Glomerular endothelial cell (primary cell): ENCODE measurements around a stretch of chr3.

DNA sequence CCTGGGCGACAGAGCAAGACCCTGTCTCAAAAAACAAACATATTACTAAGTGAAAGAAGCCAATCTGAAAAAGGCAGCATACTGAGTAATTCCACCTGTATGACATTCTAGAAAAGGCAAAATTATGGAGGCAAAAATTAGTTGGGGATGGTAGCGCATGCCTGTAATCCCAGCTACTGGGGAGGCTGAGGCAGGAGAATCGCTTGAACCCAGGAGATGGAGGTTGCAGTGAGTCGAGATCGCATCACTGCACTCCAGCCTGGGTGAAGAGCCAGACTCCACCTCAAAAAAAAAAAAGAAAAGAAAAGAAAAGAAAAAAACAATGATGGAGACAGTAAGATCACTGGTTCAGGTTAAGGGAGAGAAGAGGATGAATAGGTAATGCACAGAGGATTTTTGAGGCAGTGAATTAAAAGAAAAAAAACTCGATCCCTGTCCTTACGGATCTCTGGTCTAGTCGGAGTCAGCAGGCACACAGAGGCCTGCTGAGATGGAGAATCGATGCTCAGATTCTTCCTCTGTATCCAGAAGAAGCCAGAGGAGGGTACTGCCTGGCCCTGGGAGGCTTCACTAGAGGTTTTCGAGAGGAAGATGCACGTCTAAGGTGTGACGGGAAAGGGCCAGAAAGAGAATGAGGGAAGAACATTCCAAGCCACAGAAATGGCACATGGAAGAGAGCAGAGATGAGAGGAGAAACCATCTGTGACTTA is 126.5 kb downstream of the VGLL4 start:
- RAMPAGE, long total RNA = no peak

- RAMPAGE, long total RNA = no peak
Measured at GRCh38 chr3:11559517-11559958, 84.2 kb downstream of the VGLL4 start.

- RAMPAGE, long total RNA = no peak
Measured at GRCh38 chr3:11592768-11593135, 51.0 kb downstream of the VGLL4 start.

DNA sequence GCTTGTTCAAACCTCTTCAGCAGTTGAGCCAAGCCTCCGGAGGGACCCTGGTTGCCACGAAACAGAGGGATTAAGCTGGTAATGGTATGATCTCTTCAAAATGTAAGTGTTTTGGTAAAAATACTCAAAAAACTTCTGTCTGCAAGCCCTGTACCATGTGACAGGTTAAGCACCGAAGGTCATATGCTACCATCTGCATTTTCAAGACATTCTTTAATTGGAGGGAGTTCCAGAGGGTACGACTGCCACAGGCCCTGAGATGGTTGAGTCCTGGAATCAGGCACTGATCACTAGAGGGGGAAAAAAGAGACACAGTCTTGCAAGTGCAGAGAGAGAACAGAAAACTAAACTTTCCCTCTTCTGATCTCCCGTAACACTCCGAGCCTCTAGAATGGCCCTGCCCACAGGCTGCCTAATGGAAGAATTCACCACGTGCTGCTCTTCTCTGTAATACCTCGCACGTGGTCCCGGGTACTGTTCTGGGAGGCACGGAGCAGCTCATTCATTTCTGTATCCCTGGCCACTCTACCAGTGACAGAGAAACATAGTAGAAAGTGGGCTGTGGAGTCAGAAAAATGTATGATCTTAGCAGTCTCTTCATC is 30.5 kb downstream of the VGLL4 start:
- RAMPAGE, long total RNA = no peak

- RAMPAGE, long total RNA = no peak
Measured at GRCh38 chr3:11642375-11643217, 1.1 kb downstream of the VGLL4 start.

DNA sequence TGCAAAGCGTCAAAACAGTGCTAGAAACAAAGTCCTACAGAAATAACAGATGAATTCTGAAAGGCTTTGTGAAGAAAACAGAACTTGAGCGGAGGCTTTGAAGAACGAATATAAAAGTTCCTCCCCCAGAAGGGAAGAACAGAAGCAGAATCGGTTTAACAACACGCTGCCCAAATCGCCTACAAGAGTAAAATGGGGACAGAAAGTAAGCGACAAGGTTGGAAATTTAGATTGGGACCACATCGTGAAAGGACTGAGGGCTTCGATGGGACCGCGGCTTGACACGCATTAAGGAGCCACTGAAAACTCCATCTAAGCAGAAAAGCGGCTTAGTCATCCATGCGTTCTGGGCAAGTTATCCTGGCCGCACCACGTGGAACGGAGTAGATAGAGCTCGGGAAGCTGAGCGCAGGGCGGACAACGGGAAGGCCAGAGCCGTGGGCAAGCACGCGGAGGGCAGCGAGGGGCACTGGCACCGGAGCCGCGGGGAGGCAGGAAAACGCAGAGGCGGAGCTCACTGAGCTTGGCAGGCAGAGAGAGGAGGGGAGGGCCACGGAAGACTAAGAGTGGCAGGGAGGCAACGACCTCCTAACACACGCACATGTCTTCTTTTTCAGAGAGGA is 61.2 kb upstream of the VGLL4 start:
- RAMPAGE, long total RNA = no peak

DNA sequence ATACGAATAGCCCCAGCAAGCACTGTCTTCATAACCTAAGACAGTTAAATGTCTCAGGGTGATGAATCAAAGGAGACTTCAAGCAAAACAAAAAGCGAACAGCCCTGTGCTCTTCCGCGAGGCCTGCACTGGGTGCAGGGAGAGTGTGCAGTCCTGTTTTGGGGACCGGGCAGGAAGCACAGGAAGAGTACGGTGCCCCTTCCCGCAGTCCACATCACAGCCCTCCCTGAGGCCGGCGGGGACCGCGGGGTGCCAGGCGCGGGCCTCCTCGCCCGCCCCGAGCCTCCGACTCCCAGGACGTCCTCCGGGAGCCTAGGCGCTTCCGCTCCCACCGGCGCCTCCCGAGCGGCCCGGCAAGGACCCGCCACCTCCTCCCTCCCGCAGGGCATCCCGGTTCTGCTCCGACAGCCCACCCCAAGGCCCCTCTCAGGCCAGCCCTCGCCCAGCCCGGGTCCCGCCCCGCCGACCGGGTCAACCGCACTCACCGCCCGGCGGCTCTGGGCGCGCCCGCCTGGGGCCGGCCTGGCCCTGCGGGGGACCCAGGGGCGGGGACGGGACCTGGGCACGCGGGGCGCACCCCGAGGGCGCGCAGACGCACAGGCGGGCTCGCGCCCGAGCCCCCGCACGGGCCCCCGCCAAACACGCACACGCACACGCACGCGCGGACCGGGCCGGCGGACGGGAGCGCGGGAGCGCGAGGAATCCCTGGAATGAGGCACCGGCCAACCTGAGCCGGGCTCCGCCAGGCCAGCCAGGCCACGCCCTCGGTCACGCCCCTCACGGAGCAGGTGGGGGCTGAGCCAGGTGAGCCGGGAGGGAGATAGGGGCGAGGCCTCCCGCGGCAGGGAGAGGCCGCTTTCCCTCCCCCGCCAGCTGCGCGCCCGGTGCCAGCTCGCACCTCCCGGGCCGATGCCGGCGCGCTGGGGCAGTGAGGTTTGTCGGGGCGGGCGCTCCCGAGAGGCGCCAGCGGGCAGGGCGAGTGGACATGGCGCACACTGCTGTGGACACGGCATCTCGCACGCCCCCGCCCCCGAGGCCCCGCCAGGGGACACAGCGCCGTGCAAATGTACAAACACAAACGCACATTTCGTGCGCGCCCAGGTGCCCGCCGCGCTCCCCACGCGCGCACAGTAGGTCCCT is 75.6 kb upstream of the VGLL4 start:
- RAMPAGE, long total RNA = no peak

DNA sequence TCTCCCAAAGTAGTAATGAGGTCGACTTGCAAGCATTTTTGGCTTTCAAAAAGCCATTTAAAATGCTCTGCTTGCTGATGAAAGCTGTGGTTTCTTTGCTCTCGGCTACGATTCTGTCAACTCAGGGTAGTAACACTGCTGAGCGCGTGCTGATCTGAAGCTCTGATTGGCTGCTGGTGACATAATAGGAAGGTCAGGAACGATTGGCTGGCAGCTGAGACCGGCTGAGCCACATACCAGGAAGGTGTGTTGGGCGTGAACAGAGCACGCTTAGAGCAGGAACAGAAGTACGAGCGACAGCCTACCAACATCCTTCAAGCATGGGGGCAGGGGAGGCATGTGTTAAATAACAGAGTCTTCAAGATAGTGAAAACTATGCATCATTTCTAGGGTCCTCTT is 76.2 kb downstream of the TAMM41 start:
- RAMPAGE, long total RNA = no peak

- RAMPAGE, long total RNA = no peak
Measured at GRCh38 chr3:12148109-12148777, 10.5 kb downstream of the TIMP4 start.

DNA sequence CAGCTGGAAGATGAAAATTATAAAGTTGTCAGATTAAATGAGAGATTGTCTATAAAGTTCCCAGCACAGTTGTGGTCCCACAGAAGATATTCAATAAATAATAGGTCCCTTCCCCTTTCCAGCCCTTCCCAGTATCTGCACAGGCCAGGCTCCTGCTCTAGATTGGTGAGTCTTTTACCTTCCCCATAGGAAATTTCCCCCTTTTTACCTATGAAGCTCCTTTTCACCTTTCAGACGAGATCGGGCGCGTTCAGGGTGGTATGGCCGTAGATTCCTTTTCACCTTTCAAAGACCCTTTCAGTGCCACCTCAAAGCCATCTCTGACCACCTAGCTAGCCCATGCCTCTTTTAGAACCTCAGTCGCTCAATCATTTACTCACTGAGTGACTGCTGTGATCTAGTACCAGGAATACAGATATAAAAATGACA is 3.9 kb downstream of the TIMP4 start:
- RAMPAGE, long total RNA = no peak

DNA sequence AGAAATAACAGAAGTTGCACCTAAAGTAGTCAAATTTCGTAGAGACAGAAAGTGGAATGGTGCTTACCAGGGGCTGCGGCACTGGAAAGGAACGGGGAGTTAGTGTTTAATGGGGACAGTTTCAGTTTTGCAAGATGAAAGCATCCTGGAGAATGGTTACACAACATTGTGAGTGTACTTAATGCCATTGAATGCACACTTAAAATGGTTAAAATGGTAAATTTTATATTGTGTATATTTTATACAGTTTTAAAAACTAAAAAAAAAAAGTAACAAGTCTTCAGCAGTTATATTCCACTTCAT is 27.4 kb downstream of the PPARG start:
- RAMPAGE, long total RNA = no peak

DNA sequence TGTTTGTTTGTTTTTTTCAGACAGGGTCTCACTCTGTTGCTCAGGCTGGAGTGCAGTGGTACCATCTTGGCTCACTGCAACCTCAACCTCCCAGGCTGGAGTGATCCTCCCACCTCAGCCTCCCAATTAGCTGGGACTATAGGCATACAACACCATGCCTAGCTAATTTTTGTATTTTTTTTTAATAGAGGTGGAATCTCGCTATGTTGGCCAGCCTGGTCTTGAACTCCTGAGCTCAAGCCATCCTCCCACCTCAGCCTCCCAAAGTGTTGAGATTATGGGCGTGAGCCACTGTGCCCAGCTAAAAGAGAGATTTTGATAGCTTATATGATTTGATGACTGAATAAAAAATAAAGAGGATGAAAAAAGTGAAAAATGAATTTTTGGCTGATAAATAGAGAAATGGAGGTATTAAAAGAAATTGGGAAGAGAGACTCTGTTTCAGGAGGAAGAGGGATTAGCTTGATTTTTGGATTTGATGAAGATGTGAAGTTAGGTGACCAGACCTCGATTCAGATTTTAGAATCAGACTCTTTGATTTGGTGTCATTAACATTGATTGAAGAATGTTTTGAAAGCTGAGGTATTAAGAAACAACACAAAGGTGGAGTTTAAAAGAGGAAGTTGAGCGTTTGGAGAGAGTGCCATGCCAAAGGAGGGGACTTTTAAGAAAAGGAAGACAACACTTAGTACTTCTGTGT is 34.1 kb downstream of the PPARG start:
- RAMPAGE, long total RNA = no peak

- RAMPAGE, long total RNA = no peak
Measured at GRCh38 chr3:12393760-12394268, 90.5 kb upstream of the TSEN2 start.

DNA sequence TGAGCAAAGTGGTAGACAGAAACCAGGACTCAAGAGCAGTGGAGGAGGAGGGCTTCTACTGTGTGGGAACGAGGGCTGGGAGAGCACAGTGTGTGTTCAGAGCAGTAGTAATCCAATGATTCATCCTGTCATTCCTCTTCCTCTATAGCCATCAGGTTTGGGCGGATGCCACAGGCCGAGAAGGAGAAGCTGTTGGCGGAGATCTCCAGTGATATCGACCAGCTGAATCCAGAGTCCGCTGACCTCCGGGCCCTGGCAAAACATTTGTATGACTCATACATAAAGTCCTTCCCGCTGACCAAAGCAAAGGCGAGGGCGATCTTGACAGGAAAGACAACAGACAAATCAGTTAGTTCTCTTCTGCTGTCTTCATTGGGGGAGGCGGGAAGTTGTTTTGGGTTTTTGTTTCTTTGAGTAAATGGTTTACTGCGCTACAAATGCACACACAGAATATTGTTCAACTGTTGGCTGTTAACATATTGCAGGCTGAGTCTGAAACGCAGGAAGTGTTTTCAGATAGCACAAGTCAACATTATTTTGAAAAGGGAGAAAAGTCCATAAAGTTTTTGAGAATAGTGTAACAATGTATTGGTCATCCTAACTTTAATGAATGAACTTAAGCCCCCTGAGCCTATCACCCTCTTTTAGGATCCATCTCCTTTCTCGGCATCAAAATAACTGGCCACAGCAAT is 78.4 kb upstream of the TSEN2 start:
- RAMPAGE, long total RNA = no peak

DNA sequence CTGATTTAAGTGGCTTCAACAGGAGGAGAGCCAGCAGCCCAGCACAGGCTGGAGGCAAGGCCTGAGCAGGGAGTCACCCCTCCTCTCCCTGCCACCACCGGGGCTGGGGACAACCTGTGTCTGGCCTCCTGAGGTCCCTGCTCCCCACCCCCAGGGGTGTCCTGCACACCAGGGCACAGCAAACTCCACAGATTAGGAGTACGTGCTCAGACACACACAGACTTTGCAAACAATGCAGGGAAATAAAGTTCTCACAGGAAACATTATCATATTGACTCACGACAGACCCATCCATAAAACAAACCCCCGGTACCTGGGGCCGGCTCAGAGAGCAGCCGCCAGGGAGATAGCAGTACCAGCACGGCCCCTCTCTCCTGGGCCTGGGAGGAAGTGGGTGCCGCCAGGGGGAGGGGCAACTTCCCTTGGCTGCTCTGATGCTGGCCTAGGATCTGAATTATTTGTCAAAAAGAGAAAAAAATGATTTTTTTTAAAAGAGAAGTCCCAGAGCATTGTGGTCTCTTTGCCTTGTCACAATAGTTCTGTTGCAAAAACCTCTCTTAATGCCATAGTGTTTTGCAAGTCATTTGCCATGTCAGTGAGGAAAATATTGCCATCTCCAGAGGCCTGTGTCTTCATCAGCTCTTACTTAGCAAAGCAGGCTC is 21.9 kb upstream of the TSEN2 start:
- RAMPAGE, long total RNA = no peak

- RAMPAGE, long total RNA = no peak
Measured at GRCh38 chr3:12662438-12663308, 1.2 kb downstream of the RAF1 start.

- RAMPAGE, long total RNA = no peak
Measured at GRCh38 chr3:12831247-12832038, 9.9 kb downstream of the RPL32 start.

DNA sequence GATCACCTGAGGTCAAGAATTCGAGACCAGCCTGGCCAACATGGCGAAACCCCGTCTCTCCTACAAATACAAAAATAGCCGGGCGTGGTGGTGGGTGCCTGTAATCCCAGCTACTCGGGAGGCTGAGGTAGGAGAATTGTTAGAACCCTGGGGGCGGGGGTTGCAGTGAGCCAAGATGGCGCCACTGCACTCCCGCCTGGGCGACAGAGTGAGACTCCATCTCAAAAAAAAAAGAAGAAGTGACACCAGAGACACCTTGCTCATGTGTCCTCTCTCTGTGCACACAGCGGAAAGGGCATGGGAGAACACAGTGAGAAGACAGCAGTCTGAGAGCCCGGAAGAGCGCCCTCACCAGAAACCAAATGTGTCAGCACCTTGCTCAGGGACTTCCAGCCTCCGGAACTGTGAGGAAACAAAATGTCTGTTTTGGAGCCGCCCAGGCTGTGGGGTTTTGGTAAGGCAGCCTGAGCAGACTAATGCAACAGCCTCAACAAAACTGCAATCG is 40.5 kb upstream of the RPL32 start:
- RAMPAGE, long total RNA = no peak

DNA sequence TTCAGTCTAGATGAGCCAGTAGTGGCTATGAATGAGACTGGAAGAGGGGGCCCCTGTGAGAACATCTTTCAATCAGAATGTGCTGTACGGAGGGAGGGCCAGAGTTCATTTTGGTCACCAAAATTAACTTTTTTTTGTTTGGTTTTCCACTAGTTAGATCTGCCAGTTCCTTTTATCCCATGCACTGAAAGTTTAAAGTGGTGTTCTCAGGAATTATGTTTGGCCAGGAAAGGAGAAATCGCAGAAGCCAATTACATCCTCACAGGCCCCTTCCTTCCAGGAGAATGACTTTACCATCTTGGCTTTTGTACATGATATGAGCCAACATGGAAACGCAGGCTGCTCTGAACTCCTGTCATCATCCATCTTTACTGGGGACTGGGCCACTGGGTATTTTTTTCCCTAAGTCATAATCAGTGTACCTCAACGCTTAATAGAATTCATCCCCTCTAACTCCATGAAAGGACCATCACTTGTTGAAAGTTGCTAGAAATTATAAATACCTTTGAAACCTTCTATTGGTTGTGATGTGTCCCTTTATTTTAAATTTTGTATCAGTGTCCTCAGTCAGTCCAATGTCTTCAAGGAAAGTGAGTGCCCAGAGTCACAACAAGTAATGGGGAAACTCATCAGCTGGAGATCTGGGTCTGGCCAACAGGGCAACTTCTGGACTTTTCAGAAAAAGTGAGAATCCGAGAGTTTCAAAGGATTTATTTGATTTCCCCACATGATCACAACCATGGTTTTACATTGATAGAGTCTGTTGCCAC is 55.3 kb upstream of the RPL32 start:
- RAMPAGE, long total RNA = no peak

GRCh38 chr3:12942619-12943298 is 101.4 kb upstream of the RPL32 start:
- RAMPAGE, long total RNA = no peak